ENCODE measurements around the genes CCDC71L, DUS4L and CBLL1.

DNA sequence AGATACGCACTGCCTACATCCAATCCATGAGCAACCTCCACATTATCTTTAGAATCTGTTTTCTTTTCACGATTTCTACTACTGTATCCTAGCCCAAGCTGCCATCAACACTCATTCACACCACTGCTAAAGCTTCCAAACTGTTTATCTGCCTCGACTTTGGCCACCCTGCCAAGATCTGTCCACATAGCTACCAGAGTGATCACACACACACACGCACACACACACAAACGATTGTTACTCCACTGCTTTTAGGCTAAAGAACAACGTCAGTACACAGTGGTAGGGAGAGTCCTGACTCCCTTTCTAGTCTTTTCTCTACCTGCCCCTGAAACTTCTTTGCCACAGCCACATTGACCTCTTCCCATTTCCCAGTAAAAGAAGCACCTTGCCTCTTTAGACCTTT, 142.0 kb downstream of the CCDC71L start:
- PRO-cap, result no peak
- RAMPAGE, long total RNA, result no peak
- RRBS, result no CpG with 5 or more reads among the region's 6 CpGs

GRCh38 chr7:106538792-106539193, 122.2 kb downstream of the CCDC71L start:
- PRO-cap, result no peak
- RAMPAGE, long total RNA, result no peak
- RRBS, result no CpG with 5 or more reads among the region's 5 CpGs

DNA sequence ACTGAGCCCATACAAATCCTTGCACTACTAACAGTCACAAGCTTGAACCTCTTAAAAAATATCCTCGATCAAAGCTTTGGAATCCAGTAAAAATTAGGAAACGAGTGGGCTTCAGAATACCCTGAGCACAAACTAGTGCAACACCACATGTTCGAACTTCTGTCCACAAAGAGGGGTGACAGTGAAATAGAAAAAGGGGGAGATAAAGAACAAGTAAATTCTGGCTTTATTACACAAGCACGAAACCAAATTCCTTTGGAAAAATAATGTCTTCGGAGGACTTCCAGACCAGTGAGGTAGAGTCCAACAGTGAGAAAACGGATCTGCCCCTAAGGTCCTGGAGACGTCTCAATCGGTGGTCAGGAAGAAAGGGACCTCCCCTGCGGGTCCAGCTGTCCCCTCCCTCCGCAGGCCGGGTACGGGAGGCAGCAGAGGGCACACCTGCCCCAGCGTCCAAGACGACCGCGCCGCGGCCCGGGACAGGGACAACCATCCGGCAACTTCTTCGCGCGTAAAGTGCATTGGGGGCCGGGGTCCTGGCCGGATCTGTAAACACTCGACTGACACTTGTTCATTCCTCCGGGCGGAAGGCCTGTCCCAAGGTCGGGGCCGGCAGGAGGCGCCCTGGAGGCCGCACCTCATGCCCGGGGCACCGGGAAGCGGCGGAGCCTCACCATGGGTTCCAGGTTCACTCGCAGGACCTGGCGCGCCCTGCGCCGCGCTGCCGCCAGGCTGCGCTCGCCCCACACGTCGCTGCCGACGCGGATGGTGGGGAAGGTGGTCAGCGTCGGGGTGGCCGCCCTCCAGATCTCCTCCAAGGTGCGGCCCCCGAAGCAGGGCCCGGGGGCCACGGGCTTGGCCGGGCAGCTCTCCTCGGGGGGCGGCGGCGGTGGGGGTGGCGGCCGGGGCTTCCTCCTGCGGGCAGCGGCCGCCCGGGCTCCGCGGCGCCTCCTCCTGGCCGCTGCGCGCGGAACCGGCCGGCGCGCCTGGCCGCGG, 1.1 kb downstream of the CCDC71L start:
- PRO-cap, result no peak
- RAMPAGE, long total RNA, result no peak
- RRBS, result 1% methylated on average over 27 of the region's 81 CpGs

- PRO-cap, result bidirectional peak, plus-strand start at chr7:106661279, minus-strand start at chr7:106661158
- RAMPAGE, long total RNA, result no peak
- RRBS, result 1% methylated on average over 15 of the region's 79 CpGs
These were observed at the start of gene CCDC71L for GRCh38 chr7:106660547-106661364. Gene CCDC71L, minus strand, starts transcription at chr7:106661158.

DNA sequence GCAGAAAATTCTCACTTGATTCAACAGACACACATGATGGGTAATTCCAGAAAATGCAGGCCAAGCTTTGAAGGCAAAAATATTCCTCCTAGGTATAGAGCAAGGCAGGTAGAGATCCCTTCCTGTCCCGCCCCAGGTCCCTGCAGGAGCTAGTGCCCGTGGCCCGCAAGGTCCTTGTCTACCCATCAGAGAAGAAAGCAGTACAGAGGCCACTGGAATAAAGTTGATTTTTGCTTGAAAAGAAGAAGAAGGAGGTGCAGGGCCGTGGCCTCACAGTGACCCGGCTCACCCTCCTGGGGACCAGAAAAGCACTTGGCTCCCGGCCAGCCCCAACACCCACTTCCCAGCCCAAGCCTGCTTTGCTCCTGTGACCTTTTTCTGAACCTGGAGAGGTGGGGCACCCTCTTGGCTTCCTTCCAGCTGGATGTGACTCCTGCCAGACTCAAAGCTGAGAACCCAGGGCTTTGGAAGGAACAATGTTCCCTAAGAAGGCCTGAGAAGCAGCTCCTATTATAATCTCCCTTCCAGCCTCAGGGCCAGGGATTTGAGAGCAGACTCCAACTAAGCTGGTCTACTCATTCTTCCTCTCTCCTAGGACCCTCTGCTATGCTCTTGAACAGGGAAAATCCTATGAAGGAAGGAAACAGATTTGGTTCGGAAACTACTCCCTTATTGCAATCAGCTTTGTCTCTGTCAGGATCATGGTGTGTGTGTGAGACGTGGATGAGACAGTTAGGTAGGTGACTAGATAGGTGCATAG, 6.1 kb upstream of the PIK3CG start:
- PRO-cap, result no peak
- RAMPAGE, long total RNA, result no peak
- RRBS, result 0% methylated on average over 1 of the region's 8 CpGs

GRCh38 chr7:106892457-106893117, 27.5 kb downstream of the PIK3CG start:
- PRO-cap, result no peak
- RAMPAGE, long total RNA, result no peak
- RRBS, result no CpG with 5 or more reads among the region's 2 CpGs

DNA sequence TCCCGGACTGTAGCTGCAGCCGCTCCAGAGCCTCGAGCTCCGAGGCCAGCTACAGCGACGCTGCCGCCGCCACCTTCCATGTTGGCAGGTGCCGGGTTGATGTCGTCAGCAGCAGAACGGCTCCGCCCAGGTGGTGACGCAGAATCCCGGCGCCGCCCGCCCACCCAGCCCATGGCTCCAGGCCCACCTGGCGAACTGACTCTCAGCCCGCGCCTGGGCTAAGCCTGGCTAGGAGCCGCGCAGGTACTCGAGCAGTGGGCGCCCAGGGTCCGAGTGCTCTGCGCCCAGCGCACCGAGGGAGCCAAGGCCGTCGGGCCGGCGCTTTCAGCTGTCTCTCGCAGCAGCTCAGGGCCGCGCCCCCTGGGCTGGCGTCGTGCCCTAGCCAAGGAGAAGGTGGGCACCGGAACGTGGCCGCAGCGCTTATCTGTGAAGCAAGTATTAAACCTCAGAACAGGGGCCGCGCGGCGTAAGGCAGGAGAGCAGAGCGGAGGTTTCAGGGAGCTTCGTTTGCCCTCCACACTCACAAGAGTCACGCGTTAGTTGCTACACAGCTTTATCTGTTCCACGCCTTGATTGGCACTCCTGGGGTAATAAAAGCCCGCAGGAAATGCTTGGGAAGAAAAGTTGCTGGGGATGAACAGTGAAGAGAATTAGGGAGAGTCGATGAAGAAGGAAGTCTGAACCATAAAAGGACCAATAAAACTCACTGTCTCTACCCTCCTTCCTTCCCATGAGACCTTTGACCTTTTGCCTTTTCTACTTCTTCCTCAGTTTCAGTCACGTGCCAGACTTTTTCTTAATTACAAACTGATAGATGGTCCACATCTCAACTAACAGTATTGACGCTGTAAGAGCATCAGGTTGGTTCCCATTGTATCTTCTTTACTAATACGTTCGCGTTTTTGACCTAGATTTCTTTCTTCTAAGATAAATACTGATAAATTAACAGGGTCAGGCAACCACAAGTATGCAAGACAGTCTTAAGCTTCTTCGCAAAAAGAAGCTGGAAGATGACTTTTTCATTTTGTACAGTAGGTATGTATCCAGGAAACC, at the start of gene DUS4L:
Gene DUS4L (plus strand): TSS at position 155 of the 1,053 bp plus-strand sequence.
- PRO-cap, result bidirectional peak, plus-strand start at position 163 of the sequence, minus-strand start at position 59 of the sequence
- RAMPAGE, long total RNA, result no peak
- RRBS, result 2% methylated on average over 18 of the region's 58 CpGs

DNA sequence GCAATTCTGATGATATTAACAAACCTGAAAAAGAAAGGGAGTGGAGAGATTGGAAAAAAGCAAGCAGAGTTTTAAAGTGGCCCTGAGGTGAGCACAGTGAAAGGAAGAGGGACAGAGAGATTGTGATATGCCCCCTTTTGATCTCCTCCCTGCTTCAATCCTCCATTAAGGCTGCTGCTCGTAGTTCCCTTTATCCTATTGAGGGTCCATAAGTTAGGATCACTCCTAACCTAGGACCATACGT, 24.6 kb downstream of the SLC26A4 start:
- PRO-cap, result no peak
- RAMPAGE, long total RNA, result no peak
- RRBS, result no CpG with 5 or more reads among the region's 2 CpGs

- PRO-cap, result no peak
- RAMPAGE, long total RNA, result no peak
- RRBS, result no CpG with 5 or more reads among the region's 3 CpGs
These were observed 31.0 kb downstream of the SLC26A4 start for GRCh38 chr7:107691691-107692031.

GRCh38 chr7:107743523-107744491, at the start of gene CBLL1:
Gene CBLL1, plus strand, starts transcription at chr7:107744142.
- PRO-cap, result bidirectional peak, plus-strand start at chr7:107743843, minus-strand start at chr7:107743606; bidirectional peak, plus-strand start at chr7:107744142, minus-strand start at chr7:107743985
- RAMPAGE, long total RNA, result start-site peak on the minus strand at chr7:107744044-107744088, 8 and 6 reads in 2 replicates
- RRBS, result 1% methylated on average over 33 of the region's 67 CpGs

DNA sequence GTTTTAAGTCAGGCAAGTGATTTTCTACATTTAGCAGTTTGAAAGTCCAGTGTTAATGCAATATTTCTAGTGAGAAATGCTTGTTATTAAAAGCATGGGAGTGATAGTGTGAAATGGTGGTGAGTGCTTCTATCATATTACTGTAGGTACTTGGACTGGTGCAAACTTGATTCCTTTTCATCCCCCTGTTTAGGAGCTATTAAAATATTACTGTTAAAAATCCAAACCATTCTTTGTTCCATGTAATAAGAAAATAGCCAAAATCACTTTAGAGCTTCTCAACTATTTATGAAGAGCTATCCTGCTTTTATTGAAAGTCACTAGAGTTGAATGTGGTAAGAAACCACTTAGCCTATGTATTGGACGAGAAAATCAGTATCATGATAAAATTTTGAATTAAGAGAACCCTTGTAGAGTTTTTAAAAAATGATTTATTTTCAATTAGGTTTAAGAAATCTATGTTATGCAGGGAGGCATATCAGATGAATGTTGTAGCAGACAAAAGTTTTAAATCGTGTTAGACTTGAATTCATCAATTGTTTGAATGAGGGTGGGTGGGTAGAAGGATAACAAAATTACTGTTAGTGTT, 17.1 kb downstream of the CBLL1 start:
- PRO-cap, result no peak
- RAMPAGE, long total RNA, result no peak
- RRBS, result no CpG with 5 or more reads among the region's 2 CpGs

GRCh38 chr7:107930977-107931575, 40.1 kb downstream of the DLD start:
- PRO-cap, result no peak
- RAMPAGE, long total RNA, result no peak
- RRBS, result no CpG with 5 or more reads among the region's 6 CpGs

GRCh38 chr7:107947482-107947924, 55.5 kb downstream of the LAMB1 start:
- PRO-cap, result no peak
- RAMPAGE, long total RNA, result no peak
- RRBS, result no CpG with 5 or more reads among the region's 2 CpGs

- PRO-cap, result no peak
- RAMPAGE, long total RNA, result no peak
- RRBS, result no CpG with 5 or more reads among the region's 4 CpGs
These were observed 23.8 kb upstream of the LRRN3 start for GRCh38 chr7:111067153-111067564.

- PRO-cap, result no peak
- RAMPAGE, long total RNA, result no peak
- RRBS, result no CpG with 5 or more reads among the region's 4 CpGs
These were observed 8.6 kb upstream of the LRRN3 start for GRCh38 chr7:111082340-111082734.

DNA sequence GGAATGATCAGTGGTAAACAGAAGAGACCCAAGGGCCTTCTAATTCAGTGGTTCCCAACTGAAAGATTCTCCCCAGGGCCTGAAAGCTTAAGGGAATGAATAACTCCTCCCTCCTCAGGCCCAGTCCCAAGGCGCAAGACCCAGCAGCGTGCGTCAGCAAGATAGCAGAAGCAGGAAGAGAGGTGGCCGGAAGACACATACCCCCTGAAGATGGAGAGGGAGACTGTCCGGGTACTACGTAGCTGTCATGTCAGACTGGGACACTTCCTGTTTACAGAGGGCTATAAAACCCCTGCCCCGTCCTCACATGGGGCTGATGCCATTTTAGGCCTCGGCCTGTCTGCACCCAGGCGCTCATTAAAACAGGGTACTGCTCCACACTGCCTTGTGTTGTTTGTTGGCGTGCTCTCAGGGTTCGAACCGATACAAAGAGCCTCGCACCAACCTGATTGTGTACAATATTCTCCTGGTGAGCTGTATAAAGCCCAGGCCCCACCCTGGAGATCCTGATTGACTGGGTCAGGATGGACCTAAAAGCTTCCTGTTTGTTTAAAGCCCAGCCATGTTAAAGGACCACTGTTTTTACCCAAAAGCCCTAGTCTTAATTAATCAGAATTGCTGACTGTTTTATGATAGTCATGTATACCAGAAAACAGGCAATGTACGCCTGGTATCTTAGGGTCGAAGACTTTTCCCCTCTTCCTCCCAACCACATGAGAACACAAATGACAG, 251.6 kb downstream of the DOCK4 start:
- PRO-cap, result no peak
- RAMPAGE, long total RNA, result no peak
- RRBS, result no CpG with 5 or more reads among the region's 15 CpGs

DNA sequence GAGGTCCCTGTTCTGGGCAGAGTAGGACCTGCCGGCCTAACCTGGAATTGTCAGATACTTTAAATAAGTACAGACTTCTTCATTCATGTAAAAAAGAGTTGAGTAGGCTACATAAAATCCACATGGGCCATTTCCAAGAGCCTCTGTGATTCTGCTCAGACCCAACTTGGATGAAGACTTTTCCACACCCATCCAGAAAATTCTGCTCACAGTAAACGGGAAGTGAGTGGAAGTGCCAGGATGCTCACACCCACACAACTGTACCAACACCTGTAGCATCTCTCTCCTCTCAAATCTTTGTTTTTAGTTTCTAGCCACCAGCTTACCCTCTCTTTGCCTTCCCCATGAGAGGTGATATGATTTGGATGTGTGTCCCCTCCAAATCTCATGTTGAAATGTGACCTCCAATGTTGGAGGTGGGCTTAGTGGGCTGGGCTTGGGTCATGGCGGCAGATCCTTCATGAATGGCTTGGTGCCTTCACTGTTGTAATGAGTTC, 94.4 kb downstream of the DOCK4 start:
- PRO-cap, result no peak
- RAMPAGE, long total RNA, result no peak
- RRBS, result no CpG with 5 or more reads among the region's 3 CpGs

DNA sequence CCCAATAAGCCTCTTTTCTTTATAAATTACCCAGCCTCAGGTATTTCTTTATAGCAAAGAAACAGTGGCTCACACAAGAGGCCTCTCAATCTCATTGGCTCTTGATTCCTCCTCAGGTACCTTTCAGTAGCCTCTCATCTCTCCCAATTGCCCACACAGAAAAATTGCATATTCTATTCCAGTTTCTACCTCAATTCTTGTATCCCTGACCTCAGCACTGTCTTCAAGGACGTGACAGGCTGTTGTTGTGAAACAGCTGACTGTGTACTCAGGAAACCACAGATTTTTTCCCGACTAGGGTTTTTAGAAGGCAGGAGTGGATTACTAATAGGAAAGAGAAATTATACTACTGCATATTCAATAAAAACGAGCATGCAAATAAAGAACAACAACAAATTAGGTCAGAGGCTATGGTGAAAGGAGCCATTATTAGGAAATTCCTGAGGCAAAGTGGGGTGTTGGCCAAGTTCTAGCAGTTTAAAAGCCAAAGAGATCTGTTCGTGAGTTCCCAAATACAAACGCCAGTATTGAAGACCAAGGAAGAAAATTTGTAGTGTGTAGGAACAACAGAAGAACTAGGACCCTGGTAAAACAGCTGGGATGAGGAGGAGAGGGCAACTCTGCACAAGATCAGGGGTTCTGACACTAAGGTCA, 93.4 kb downstream of the DOCK4 start:
- PRO-cap, result no peak
- RAMPAGE, long total RNA, result no peak
- RRBS, result no CpG with 5 or more reads among the region's 5 CpGs

- PRO-cap, result no peak
- RAMPAGE, long total RNA, result no peak
- RRBS, result no CpG with 5 or more reads among the region's 3 CpGs
These were observed 60.5 kb downstream of the DOCK4 start for GRCh38 chr7:112145710-112146093.

GRCh38 chr7:112475902-112476713, 4.7 kb upstream of the LSMEM1 start:
- PRO-cap, result no peak
- RAMPAGE, long total RNA, result no peak
- RRBS, result no CpG with 5 or more reads among the region's 4 CpGs

Measured in lung (tissue), 4 donors.